HTERT-HM (cell line): ENCODE data around the genes MS4A3, CCDC86, ZP1 and VPS37C.

DNA sequence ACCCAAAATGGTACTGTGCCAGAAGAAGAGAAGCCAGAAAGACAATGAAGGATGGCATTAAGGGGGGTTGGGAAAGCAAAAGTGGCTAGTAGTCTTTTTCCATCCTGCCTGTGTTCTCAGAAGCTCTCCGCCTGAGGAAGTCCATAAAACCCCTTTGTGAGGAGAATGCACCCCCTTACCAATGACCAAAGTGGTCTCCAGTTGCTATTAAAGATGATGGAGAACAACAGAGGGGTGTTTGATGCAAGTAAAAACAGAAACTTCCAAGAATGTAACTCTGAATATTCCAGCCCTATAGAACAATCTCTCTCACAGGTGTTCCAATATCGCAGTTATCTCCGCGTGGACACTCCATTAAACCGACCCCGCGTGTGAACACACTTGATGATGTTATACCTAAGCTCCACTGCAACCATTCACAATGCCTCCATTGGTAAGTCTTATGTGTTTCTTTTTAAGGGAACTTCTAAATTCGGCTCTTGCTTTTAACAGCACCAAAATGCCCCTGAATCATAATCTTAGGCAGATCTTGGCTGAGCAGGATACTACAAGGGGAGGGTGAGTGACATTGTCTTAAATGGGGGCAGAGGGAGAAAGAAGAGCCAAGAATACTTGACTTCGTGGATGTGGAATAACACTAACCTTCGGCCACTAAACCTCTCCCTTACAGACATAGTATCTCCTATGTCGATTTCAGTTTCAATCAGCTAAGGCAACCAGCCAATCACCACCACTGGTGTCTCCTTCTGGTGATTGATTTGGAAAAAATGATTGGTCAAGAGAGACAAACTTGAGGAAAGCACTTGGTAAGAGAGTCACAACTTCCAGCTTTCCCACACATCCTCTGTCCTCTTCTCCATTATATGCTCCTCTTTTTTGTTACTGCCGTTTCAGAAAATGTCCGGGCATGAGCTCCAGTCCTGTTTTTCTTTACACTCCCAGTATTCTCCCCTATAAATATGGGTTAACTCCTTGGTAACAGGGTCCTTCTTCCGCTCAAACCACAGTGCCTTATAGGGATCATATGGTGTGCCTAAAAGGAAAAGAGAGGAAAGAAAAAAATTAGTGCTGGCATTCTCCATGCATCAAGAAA is 39.5 kb downstream of the OSBP start:
- RRBS: no CpG with 5 or more reads among the region's 14 CpGs

- RRBS: no CpG with 5 or more reads among the region's 2 CpGs
These were observed 34.1 kb downstream of the OSBP start for GRCh38 chr11:59581329-59582117.

GRCh38 chr11:59670098-59670500 is 1.3 kb upstream of the PATL1 start:
- RRBS: no CpG with 5 or more reads among the region's 6 CpGs

DNA sequence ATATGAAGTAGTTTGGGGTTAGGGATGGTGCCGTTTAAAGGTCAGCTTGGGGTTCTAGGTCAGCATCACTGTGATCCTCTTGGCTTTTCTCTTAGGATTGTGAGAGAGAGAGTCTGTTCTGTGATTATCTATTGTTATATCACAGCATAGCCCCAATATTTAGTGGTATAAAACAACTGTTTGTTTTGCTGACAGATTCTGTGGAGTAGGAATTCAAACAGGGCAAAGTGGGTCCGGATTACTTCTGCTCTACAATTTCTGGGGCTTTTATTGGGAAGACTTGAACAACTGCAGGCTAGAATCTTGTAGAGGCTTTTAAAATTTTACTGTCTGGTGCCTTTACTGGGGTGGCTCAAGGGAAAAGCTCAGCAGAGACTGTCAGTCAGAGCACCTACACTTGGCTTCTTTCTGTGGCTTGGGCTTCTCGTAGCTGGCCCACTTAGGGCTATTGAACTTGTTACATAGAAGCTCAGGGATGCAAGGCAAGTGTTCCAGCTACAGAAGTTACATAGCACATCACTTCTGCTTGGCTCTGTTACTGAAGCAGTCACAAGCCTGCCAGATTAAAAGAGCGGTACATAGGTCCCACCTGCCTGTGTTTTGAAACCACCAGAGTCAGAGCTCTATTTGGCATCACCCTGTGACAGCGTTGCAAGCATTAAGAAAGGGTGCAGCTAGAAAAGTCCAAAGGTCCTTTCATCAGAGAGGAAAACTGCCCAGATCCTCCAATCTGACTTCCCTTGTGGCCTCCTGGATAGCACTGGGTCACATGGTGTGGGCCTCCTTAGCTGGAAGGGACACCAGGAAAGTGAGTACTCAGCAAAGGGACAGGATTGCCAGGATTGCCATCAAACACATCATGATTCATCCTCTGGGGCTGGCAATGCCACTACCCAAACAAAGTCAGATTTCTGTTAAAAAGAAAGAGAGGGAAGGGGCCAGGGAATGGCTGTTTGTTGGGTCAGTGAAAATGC is 22.7 kb downstream of the STX3 start:
- RRBS: no CpG with 5 or more reads among the region's 5 CpGs

GRCh38 chr11:59815836-59816467 is 5.4 kb upstream of the MRPL16 start:
- RRBS: no CpG with 5 or more reads among the region's 3 CpGs

DNA sequence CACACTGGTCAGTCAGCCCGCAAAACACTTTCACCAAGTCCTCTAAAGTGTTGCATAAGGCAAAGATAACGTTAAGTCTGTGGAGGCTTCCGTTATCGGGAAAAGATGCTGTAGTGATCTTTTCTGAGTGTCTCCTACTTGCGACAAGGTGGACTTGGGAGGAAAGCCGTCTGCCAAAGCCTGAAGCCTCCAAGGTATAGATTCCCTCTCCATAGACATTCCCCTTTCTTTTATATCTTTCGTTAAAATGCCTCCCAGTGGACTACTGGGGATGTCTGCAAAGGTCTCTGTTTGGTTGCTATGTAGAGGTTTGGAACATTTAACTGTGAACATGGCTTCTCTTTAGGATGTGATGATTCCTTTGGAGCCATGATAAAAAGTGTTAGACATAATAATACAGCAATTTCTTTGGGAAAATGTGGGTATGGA is at the start of gene MS4A3:
TSS of gene MS4A3 (plus strand) at position 119 of the 429 bp plus-strand sequence.
- RRBS: no CpG with 5 or more reads among the region's 7 CpGs

DNA sequence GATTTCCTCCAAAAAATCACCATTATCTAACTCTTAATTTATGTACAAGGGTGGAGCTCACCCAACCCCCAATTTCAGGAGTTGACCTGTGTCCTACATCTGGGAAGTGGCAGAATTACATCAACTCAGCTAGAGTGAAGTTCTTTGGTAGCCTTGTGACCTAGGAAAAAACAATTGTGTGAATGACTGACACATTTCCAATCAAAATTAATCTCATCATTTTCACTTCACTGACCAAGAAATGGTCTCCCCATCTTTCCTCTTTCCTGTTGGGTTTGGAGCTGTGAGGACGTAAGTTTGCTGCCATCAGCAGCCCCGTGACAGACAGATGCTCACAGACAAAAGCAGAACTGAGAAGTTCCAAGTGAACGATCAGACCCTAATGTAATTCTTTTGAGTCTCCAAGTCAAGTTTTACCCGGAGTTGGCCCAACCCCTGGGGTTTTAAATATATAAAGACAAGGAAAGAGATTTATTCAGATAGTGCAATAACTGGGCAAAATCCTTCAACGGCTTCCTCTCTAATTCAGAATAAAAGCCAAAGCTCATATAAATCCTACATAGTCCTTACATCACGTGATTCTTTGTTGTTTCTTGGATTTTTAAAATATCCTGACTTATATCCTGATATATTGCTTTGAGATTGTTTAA is 16.4 kb upstream of the MS4A6E start:
- RRBS: no CpG with 5 or more reads among the region's 6 CpGs

GRCh38 chr11:60504172-60504490 is 11.1 kb upstream of the MS4A13 start:
- RRBS: no CpG with 5 or more reads among the region's 1 CpG

DNA sequence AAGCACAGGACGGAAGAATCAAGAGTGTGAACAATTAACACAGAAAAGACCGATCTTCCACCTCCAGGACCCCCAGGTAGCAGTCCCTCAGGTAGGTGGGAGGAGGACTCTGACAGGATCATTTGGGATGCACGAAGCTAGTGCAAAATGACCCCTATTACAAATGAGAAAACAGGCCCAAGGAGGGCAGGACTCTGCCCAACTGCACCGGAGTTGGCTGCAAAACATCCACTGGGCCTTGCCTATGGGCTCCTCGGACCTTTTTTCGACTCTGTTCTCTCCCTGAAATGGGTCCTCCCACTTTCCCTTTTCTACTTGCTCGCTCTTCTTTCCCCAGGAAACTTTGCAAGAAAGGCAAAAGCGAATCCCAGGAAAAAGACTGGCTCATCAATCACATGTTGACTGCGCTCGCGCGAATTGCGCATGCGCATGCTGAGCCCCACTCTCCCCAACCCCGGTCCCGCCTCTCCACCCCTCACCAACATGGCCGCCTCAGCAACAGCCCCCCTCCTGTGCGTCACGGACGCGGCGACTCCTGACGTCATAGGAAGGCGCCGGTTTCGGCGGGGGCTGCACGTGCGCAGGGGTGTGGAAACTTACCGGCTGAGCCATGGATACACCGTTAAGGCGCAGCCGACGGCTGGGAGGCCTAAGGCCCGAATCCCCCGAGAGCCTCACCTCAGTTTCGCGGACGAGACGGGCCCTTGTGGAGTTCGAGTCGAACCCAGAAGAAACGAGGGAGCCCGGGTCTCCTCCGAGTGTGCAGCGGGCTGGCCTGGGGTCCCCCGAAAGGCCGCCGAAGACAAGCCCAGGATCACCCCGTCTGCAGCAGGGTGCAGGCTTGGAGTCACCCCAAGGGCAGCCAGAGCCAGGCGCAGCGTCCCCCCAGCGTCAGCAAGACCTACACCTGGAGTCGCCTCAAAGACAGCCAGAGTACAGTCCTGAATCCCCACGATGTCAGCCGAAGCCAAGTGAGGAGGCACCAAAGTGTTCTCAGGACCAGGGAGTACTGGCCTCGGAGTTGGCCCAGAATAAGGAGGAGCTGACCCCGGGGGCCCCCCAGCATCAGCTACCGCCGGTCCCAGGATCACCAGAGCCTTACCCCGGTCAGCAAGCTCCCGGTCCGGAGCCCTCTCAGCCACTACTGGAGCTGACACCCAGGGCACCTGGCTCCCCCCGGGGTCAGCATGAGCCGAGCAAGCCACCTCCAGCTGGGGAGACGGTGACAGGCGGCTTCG is at the start of gene CCDC86:
TSS of gene CCDC86 (plus strand) at position 599 of the 1,238 bp plus-strand sequence.
- RRBS: 2% methylated on average over 16 of the region's 68 CpGs

DNA sequence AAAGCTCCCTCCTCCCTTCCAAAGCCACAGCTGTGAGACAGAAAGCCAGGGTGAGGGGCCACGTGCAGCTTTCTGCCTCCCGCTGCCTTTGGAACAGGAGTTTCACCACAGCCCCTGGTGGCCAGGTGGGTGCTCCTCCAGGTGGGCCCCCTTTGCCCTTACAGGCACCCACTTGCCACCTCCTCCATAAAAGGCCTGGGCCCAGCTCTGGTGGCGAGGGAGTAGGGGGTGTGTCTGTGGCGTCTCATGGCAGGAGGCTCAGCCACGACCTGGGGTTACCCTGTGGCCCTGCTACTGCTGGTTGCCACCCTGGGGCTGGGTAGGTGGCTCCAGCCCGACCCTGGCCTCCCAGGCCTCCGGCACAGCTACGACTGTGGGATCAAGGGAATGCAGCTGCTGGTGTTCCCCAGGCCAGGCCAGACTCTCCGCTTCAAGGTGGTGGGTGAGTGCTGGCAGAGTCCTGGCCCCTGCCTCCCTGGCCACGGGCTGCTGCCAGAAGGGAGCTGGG is at the start of gene ZP1:
TSS of gene ZP1 (plus strand) at position 227 of the 508 bp plus-strand sequence.
- RRBS: no CpG with 5 or more reads among the region's 10 CpGs

DNA sequence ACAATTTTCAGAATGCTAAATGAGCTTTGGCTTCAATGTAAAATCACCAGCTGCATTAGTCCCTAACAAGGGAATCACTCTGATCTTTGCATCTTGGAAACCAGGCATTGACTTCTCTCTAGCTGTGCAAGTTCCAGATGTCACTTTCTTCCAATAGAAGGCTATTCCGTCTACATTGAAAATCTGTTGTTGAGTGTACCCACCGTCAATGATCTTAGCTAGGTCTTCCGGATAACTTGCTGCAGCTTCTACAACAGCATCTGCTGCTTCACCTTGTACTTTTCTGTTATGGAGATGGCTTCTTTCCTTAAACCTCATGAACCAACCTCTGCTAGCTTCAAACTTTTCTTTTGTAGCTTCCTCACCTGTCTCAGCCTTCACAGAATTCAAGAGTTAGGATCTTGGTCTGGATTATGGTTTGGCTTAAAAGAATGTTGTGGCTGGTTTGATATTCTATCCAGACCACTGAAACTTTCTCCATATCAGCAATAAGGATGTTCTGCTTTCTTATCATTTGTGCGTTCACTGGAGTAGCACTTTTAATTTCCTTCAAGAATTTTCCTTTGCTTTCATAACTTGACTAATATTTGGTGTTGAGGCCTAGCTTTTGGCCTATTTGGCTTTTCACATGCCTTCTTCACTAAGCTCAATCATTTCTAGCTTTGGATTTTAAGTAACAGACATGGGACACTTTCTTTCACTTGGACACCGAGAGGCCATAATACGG is 11.2 kb downstream of the PRPF19 start:
- RRBS: no CpG with 5 or more reads among the region's 6 CpGs

GRCh38 chr11:60925260-60925855 is 1.1 kb downstream of the TMEM132A start:
- RRBS: no CpG with 5 or more reads among the region's 11 CpGs

GRCh38 chr11:60953730-60954110 is 1.7 kb upstream of the SLC15A3 start:
- RRBS: no CpG with 5 or more reads among the region's 6 CpGs

- RRBS: no CpG with 5 or more reads among the region's 6 CpGs
These were observed 26.5 kb upstream of the CD5 start for GRCh38 chr11:61075754-61076243.

- RRBS: no CpG with 5 or more reads among the region's 6 CpGs
These were observed 28.5 kb downstream of the VPS37C start for GRCh38 chr11:61132720-61133159.

- RRBS: no CpG with 5 or more reads among the region's 14 CpGs
These were observed 22.7 kb downstream of the VPS37C start for GRCh38 chr11:61138331-61139068.

DNA sequence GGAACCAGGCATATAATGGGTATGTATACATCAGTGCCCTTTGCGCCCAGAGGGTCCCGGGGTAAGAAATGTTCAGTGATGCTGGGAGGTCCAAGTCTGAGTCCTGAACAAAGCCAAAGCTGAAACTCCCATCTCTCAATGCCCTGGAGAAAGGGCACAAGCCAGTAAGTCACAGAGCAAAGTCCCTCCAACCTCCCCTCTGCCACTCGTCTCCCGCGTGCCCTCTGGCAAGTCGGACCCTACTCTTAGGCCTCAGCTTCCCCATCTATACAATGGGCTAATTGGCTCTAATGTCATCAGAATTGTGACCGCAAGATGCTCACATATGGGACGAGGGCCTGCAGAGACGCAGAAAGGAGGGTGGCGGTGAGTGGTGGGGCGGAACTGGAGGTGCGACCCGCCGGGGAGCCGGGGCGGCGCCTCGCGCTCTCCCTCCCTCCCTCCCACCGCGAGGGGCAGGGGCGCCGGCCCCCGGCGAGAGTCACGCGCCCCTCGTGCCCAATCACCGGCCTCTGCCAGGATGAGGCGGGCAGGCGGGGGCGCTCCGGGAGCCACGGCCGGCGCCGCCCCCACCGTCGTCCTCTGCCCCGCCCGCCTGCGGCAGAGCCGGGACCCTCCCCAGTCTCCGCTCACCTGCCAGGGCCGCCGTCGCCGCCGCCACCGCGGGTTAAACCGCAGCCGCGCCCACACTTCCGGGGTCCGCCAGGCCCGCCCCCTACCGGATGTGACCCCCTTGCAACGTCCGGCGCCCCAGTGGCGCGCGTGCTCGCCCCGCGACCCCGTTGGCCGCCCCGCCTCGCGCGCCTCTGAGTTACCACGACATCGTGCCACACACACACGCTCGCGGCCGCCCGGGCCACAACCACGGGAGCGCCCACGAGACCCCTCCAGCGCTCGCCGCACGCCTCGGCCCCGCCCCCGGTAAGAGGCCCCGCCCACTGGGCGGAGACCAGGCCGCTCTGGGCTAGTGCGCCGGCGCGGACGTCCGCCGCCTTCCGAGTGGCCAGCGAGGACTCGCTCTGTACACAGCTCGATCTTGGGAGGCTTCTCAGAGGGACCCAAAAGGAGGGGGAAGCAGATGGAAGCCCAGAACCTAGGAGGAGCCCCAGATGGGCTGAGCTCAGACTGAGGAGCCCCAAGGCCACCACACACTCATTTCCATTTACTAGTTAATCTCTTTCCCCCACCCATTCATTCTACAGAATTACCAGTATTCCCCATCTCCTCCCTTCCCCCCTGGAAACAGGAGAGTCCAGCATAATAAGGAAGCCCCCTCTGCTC is at the start of gene VPS37C:
TSS of gene VPS37C (minus strand) at position 669 of the 1,281 bp plus-strand sequence.
- RRBS: 2% methylated on average over 59 of the region's 104 CpGs

- RRBS: no CpG with 5 or more reads among the region's 2 CpGs
These were observed 319 bp downstream of the PGA3 start for GRCh38 chr11:61203706-61203961.

DNA sequence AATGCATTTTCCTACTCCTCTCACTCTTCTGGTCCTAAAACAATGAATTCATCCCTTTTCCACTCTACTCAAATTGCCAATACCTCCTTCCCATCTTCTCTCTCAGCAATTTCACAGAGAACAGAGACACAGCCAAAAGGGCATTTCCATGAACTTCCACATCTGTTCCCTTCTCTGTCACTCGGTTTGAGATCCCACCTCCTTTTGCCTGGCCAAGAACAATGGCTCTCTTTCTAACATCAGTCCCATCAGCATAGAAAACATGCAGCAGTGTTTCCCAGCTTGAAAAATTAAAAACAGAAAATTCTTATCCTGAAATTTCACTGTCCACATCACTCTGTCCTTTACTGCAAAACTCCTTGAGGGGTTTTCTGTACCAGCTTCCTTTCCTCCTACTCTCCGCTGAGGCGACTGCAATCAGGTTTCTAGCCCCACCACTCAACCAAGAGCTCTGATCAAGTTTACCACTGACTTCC is 11.8 kb upstream of the VWCE start:
- RRBS: no CpG with 5 or more reads among the region's 3 CpGs

DNA sequence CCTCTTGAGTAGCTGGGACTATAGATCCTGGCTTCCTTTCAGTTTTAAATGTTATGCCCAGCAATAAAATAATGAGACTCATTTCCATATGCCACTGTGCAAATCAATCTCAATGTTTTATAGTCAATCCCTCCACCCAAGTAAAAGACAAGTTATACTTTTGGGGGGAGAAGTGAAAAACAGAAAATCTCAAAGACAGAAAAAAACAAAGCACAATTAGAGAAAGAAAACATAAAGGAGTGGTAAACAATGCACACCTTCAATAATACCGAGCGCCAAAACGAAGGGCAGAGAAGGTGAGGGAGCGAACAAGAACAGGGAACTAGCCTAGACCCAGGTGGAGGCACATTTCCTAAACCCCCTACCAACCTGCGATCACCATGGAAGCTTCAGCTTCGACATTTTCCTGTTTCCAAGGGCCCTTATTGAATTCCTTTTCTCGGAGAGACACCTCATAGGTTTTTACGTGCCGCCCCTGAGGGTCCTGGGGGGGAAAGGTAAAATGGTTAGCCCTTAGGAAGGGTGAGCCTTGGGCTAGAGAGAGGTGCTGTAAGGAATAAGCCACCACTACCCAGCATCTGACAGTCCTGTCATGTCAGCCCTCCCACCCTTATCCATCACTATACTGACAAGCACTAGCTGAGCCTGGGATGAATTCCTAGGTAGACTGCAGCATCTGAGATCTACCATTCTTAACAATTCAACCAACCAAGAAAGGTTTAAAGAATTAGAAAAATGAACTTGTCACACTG is 6.3 kb downstream of the DDB1 start:
- RRBS: no CpG with 5 or more reads among the region's 9 CpGs